ENCODE data around the gene GRIN2A.

GRCh38 chr16:5017499-5017936 lies 16.2 kb downstream of the NAGPA start:
- CAGE, long polyA plus RNA = no peak
- RRBS = no CpG with 5 or more reads among the region's 8 CpGs

- CAGE, long polyA plus RNA = no peak
- RRBS = no CpG with 5 or more reads among the region's 3 CpGs
These were observed 707.7 kb downstream of the RBFOX1 start for GRCh38 chr16:6726478-6726930.

- CAGE, long polyA plus RNA = no peak
These were observed 1059.7 kb downstream of the TMEM114 start for GRCh38 chr16:7530721-7530991.

GRCh38 chr16:7675535-7675871 lies 914.8 kb downstream of the TMEM114 start:
- CAGE, long polyA plus RNA = no peak
- RRBS = no CpG with 5 or more reads among the region's 3 CpGs

- CAGE, long polyA plus RNA = no peak
- RRBS = no CpG with 5 or more reads among the region's 3 CpGs
These were observed 500.6 kb downstream of the TMEM114 start for GRCh38 chr16:8089582-8090291.

DNA sequence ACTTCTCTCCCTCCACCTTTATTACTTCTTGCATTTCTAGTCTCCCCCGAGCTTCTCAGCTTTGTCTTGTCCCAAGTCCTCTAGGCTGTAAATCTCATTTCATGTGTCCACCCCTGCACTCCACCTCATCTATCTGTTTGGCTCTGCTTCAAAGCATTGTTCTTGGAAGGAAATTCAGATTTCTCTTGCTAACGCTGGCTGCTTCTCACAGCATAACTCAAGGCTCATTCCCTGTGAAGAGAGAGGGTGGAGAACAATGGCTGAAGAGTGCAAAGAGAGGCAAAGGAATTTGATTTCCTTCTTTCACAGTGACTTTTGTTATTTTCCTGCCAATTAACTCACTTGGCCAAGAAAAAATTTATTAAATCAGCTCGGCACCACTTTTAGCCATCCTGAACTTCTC lies 476.5 kb downstream of the TMEM114 start:
- CAGE, long polyA plus RNA = no peak
- RRBS = no CpG with 5 or more reads among the region's 3 CpGs

GRCh38 chr16:8818726-8819293 lies 21.2 kb downstream of the PMM2 start:
- CAGE, long polyA plus RNA = no peak
- RRBS = no CpG with 5 or more reads among the region's 6 CpGs

DNA sequence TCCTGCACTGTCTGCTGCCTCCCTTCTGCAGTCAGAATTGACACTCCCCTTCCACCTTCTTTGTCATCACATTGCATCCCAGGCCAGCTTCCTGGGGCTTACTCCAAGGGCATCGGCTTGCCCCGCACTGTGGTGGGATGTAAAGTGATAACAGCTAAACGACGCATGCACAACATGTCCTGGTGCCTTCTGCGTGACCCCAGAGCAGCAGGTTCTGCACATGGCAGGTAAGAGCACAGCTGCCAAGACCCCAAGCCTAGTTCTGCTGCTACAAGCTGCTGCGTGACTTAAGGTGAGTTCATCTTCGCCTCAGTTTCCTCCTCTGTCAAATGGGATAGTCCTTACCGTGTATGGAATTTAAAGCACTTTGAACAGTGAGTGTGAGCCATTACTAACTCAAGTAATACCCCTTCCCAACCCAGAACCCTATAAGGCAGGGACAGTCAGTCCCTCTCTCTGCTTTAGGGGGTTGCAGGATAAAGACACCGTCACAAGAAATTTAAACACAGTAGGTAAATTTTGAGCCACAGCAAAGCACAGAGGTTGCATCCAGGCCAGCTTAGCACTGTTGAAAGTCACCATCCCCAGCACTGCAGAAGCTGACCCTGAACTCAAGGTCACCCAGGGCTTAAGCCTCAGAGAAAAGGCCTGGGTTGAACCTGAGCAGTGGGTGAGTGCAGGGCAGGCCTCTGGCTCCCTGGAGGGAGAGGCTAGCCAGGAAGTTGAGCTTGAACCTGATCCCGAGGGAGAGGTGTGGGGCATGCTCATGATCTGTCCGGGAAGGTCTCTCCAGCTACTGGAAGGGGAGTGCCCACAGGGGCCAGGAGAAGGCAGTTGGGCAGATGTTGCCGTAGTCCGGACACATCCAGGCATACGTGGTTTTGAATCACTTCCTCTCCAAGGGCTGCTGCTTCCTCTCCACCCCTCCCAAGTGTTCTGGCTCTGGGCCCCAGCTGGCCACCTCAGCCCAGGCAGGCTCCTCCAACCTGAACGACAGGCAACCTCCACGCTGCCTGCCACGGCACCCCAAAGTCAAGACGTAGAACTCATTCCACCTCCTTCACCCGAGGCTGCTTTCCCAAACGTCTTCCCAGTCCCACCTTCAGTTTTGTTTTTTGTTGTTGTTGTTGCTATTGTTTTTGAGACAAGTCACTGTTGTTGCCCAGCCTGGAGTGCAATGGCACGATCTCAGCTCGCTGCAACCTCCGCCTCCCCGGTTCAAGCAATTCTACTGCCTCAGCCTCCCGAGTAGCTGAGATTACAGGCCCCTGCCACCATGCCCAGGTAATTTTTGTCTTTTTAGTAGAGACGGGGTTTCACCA lies 18.6 kb downstream of the CARHSP1 start:
- CAGE, long polyA plus RNA = no peak
- RRBS = 3% methylated on average over 4 of the region's 26 CpGs

GRCh38 chr16:8856707-8857203 lies 12.1 kb downstream of the CARHSP1 start:
- CAGE, long polyA plus RNA = no peak
- RRBS = no CpG with 5 or more reads among the region's 5 CpGs

DNA sequence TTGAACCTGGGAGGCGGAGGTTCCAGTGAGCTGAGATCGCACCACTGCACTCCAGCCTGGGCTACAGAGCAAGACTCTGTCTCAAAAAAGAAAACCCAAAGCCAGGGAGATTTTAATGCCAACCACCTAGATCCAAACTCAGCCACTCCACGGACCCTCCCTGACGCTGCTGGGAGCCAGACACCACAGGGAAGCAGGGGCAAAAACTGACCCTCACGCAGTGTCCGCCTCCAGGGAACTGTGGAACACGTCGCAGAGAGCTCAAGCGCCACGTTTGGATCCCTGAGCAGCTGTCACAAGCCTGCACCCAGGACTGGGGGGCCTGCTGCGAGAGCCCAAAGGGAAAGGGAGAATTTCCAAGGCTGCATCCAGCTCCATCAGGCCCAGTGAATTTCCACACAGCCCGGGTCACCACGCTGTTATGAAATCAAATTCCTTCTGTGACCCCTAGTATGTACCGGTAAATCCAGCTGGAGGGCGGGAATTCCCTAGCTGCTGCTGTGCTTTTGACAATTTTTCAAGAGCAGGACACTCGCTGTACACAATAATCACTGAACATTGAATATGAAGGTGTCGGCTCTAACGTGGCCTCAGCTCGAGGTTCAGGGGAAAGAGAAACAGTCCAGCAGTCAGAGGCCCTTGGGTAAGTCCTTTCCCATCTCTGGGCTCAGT lies 8.8 kb downstream of the CARHSP1 start:
- CAGE, long polyA plus RNA = no peak
- RRBS = 22% methylated on average over 1 of the region's 19 CpGs

DNA sequence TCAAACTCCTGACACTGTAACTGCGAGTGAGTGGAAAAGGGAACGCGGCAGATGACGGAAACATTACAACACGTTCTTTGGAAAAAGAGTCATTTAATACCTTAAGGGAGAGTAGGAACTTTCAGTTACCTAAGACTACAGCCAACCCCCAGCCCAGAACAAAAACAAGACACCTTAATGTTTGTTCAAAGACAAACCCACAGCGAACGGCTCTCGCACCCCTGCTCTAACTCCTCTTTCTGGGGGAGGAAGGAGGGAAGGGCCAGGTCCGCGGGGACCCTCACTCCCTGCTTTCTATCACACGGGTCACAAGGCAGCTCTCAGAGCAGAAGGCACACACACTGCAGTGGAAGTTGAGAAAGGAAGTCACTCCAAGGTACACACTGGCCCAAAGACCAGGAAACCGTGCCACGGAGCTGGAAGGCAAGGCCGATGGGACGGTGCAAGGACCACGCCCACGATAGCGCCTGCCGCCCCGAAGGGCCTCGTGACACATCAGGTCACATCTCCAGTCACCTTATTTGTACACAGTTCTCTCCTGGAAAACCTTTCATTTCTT lies 9.9 kb downstream of the LITAFD start:
- CAGE, long polyA plus RNA = no peak
- RRBS = no CpG with 5 or more reads among the region's 21 CpGs

DNA sequence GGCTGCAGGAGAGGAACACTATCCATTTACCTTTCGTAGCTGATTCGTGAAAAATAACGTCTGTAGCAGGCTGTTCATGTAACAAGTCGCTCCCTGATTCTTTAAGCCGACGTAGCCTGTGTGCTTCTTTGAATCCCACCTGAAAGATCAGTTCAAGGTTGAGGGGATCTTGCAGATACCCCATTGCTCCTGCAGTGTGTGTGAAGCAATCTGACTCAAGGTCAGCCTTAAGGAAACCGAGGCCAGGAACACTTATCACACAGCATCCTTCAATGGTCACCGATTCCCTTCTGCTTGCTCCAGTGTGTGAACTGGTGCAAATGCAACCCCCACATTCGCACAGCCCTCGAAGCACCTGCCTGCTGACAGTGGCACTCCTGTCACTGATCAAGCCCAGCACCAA lies 36.9 kb downstream of the LITAFD start:
- CAGE, long polyA plus RNA = no peak
- RRBS = no CpG with 5 or more reads among the region's 10 CpGs

- CAGE, long polyA plus RNA = no peak
- RRBS = no CpG with 5 or more reads among the region's 3 CpGs
These were observed 12.4 kb upstream of the HAPSTR1 start for GRCh38 chr16:9078999-9079420.

GRCh38 chr16:9089801-9090984 lies 1.3 kb upstream of the HAPSTR1 start:
- CAGE, long polyA plus RNA = no peak
- RRBS = 3% methylated on average over 29 of the region's 89 CpGs

DNA sequence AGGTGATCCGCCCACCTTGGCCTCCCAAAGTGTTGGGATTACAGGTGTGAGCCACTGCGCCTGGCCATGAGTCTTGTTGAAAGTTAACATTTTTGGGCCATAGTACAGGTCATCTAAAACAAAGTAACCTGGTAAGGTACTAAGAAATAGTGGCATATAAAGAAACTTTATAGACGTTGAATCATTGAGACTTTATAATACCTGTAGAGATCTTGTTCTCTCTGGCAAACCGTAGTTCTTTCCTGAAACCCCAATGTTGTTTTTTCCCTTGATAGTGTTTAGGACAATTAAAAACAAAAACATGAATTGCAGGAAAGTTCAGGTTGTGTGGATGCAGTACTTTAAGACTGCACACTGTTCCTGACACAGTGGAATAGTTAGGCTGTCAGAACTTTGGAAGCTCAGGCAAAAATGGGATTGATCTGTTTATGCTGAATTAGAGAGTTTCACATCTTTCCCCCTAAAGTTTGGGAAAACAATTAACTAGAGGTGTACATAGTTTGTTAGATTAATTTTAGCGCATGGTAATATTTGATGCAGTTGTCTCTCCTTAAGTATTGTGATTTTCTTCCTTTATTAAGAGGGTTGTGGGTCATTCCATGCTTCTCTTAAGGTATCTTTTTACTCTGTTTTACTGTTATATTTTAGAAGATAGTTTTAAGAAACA lies 13.0 kb downstream of the HAPSTR1 start:
- CAGE, long polyA plus RNA = no peak
- RRBS = no CpG with 5 or more reads among the region's 5 CpGs

DNA sequence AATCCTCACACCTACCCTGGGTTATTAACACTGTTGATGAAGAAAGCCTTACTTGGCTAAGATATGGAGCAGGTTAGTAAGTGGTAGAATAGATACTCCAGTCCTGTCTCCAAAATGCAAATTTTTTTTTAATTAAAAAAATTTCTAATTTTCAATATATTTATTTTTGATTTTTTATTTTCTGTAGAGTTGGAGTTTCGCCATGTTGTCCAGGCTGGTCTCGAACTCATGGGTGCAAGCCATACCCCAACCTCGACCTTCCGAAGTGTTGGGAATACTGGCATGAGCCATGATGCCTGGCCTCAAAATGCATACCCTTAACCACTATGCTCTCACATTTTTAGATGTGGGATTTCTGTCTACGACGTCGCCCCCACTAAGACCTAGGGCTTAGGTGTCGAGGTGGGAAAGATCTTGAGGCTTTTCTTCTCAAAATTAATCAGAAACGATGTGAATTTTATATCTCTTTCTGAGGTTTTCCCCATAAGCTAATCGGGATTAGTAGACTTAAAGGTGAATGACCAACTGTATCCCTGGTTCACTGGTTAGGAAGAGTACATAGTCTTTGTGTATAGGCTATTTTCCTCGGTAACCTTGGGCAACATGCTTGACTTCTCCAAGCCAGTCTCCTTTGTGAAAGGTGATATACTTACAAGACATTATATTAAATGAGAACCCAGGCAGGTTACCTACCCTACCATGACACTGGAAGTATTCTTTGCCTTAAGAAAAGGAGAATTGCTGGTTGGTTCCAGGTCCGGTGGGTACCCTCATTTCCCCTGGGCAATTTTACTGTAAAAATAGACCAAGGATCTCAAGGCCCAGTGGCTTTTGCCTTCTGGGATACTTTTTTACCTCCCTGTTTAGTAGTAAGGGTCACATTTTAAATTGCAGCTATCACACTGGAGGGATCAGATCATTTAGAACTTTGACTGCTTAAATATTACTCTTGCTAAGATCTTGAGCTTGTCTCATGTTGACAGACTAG lies 17.0 kb downstream of the HAPSTR1 start:
- CAGE, long polyA plus RNA = no peak
- RRBS = no CpG with 5 or more reads among the region's 12 CpGs

DNA sequence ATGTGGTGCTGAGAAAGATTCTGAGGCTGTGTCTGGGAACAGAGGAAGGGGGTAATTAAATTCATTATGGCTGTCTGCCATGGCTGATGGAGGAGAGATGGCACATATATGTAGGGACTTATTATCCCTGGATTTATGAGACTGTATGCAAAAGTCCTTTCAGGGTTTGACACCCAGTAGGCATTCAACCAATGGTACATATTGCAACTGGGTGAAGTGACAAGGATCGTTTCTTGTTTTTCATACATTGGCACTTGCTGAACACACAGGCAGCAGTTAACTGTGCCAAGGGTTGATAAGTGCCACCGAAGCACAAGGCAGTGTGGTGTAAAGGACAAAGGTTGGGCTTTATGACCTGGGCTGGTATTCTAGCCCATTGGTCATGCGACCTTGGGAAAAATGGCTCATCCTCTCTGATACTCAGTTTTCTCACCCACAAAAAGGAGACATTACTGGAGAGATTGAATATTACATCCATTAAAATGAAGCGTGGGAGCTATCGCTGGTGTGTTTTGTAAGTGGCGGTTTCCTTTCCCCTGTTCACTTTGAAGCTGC lies 216.8 kb downstream of the HAPSTR1 start:
- CAGE, long polyA plus RNA = no peak
- RRBS = no CpG with 5 or more reads among the region's 6 CpGs

- CAGE, long polyA plus RNA = no peak
- RRBS = 2% methylated on average over 40 of the region's 76 CpGs
These were observed at the start of gene GRIN2A for GRCh38 chr16:10182265-10183239. Gene GRIN2A (minus strand): TSS chr16:10182428.

DNA sequence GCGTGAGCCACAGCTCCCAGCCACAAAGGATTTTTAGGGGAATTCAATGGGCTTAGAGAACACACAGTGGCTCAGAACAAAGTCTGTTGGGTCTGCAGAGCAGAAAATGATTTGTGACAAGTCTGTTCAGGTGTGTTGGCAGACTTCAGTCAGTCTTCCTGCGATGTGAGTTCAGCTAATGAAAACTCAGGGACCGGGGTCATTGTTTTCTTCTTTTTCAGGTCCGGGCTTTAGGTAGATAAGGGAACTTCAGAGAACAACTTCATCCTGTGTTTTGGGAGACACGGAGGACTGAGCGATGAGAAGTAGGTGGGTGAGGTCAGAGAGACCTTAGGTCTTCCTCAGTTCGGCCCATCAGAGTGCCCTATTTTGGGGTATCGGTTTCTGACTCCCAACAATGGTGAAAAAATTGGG lies 89.0 kb upstream of the ATF7IP2 start:
- CAGE, long polyA plus RNA = no peak
- RRBS = no CpG with 5 or more reads among the region's 8 CpGs

DNA sequence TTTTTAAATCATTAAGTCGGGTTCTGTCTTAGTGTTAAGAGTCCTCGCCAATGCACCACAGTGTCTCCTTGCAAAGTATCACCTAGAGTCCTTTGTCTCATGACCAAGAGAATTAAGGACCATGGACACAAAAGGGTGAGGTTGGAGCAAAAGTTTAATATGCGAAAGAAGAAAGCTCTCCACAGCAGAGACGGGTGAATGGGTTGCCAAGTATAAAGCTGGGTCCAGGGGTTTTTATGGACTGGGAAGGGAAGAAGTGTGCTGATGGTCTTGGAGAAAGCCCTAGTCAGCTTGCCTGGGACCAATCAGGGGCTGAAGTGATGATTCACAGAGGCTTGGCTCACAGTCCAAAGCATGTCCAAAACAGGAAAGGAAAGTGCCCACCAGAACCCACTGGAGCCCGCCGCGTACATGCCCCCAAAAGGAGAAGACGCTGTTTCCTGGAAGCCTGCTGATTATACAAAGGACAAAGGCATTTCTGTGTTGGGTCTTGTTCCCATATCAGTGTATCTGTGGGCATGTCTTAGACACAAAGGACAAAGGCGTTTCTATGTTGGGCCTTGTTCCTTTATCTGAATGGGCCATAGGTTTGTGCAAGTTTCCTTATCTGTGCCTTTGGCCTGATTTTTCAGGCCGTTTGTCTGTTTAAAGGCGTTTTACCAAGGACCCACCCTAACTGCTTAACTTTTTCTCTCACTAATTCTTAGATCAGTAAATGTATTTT lies 28.8 kb upstream of the ATF7IP2 start:
- CAGE, long polyA plus RNA = no peak
- RRBS = no CpG with 5 or more reads among the region's 11 CpGs

All from BJ (cell line).